Occipital lobe (tissue), 2 donors: ENCODE measurements around a stretch of chr12.

DNA sequence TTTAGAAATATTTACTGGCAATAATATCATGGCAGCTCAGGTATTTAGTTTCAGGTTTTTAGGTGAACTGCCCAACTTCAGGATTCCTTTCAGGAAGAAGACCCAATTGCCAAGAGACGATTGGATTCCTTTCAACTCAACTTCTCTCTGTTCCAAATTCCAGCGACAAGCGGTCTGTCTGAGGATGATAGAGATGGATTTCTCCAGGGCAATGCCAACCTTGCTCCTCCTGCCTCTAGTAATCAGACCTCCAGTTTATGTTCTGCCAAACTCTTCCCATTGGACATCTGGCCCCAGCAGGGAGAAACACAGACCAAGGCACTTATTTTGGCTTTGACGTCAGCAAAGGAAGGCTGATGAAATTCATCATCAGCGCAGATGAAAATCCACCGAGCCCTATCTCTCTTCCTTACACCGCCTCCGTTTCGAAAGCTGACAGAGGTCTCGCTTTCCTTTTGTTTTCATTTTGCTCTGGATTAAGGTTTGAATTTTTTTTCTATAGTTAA, 35.6 kb upstream of the MED13L start:
- RAMPAGE, long total RNA, result no peak

GRCh38 chr12:116319710-116320597, 42.5 kb upstream of the MED13L start:
- RAMPAGE, long total RNA, result no peak

GRCh38 chr12:116366231-116366894, 88.9 kb upstream of the MED13L start:
- RAMPAGE, long total RNA, result no peak

- RAMPAGE, long total RNA, result no peak
Measured at GRCh38 chr12:116426173-116426871, 132.9 kb upstream of the MAP1LC3B2 start.

DNA sequence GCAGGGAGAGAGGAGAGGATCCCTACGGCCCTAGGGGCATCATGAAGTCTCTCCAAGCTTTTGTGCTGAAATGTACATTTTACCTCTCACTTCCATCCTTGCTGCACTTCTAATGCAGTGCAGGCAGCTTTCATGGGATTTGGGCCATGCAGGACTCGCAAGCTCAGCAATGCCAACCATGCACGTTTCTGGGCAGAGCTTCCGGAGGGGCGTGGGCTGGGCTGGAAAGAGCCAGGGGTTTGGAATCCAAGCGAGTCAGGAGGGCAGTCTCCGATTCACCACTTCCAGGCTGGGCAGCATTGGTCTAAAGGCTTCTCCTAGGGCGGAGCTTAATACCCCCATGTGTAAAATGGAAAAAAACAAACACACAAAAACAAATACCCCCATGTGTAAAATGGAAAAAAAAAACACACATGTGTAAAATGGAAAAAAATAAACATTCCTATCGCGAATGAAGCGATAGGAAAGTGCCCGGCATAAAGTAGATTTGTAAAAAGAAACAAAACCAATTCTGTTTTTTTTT, 124.4 kb upstream of the MAP1LC3B2 start:
- RAMPAGE, long total RNA, result no peak

DNA sequence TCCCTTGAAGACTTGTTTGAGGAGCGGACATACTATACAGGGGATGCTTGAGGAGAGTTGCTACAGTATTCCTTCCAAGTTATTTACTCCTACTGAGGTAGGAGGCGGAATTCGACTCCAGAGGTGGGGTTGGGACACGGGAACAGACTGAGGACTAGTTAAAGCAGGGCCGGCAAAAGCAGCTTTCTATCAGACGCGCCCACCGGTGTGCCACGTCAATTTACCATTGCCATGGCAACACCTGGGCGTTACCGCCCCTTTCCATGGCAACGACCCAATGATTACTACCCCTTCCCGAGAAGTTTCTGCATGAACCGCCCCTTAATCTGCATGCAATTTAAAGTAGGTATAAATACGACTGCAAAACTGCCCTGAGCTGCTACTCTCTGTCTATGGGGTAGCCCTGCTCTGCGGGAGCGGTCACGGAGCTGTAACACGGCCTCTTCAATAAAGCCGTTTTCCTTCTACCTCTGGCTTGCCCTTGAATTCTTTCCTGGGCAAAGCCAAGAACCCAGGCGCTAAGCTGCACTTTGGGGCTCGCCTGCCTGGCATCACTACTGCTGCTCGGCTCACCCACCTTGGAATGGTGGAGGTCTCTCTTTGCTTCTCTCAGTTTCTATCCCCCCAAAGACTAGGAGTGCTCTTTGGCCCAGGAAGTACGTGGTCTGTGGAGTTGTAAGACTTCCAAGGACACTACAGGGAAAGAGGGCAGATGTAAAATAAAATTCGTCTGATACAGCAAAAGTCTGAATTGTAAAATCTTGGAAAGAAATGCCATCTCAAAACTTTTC, 52.8 kb upstream of the MAP1LC3B2 start:
- RAMPAGE, long total RNA, result no peak

DNA sequence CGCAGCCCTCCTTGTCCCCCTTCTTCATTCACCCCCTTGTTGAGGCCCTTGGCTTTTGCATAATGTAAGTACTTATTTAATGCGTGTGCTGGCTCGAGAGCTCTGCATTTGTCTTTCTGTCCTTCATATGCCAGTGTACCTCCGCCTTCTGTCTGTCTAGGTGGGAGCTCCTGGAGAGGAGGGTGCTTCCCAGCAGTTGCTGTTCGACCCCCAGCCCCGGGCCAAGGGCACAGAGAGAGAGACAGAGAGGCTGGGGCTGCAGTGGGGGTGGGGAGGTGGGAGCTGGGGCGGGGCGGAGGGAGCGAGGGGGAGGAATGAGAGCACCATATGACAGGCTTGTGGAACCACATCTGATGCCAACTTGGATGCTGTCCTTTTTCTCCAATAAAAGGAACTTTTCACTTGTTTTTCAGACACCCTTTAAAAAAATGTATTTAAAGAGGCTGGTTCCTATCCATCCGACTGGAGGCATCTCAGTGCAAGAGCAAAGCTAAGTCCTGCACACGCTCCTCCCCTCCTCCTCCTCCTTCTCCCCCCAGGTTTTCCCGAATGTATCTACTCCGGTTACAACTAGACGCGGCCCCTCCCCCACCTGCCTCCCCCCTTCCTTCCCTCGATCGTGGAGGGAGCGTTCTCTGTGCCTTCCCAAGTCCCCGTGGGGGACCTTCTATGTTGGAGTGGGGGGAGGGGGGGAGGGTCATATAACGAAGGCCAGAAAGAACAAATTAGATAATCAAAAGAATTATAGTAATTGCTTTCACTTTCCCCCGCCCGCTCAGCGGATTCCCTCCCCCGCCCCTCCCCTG, 25.4 kb upstream of the MAP1LC3B2 start:
- RAMPAGE, long total RNA, result no peak

- RAMPAGE, long total RNA, result no peak
Measured at GRCh38 chr12:116535115-116535825, 23.9 kb upstream of the MAP1LC3B2 start.

GRCh38 chr12:116537274-116537798, 21.8 kb upstream of the MAP1LC3B2 start:
- RAMPAGE, long total RNA, result no peak

GRCh38 chr12:116736061-116736772, 1.7 kb downstream of the SPRING1 start:
- RAMPAGE, long total RNA, result no peak

GRCh38 chr12:117093489-117093942, 5.7 kb downstream of the TESC start:
- RAMPAGE, long total RNA, result no peak

- RAMPAGE, long total RNA, result no peak
Measured at GRCh38 chr12:118015960-118016420, 513 bp upstream of the RFC5 start.

- RAMPAGE, long total RNA, result no peak
Measured at GRCh38 chr12:118034703-118035883, 18.6 kb downstream of the RFC5 start.

- RAMPAGE, long total RNA, result no peak
Measured at GRCh38 chr12:118060194-118060680, 742 bp downstream of the WSB2 start.

- RAMPAGE, long total RNA, result start-site peak on the minus strand at chr12:118189925-118190164, 615 and 438 reads in 2 replicates
Measured at GRCh38 chr12:118189546-118190250, 53.8 kb downstream of the PEBP1 start.

DNA sequence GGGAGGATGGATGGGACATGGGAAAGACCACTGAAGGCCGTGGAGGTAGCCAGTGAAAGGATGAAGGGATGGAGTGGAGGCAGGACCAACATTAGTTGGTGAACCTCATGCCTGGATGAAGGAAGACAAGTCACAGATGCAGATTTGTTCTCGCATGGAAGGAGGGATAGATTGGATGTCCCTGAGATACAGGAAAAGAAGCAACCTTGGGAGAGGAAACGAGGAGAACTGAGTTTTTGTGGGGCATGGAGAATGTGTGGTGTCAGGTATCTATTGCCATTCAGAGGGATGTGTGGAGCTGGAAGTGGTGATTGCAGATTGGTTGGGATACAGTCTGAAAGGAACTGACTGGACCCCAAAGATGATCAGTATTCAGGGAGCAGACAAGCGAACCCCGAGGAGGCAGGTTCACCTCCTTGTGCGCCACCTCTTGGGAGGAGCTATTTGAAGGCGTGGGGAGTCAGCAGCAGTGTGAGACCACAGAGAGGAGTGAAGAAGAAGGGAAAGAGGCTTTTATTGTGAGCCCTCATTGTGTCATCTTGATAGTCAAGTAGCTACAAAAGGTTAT, 23.3 kb downstream of the SUDS3 start:
- RAMPAGE, long total RNA, result no peak

- RAMPAGE, long total RNA, result no peak
Measured at GRCh38 chr12:119179234-119179936, 654 bp downstream of the HSPB8 start.

DNA sequence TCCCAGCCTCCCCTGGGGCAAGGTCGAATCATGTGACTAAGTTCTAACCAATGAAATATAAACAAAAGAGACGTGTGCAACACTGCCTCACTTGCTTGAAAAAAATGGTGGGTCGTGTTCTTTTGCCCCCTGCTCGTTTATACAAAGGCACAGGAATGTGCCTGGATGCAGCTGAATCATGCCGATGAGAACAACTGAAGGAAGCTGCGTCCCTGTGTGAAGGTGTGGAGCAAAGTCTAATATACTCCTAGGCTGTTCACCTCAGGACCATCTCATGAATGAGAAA, 51.2 kb downstream of the HSPB8 start:
- RAMPAGE, long total RNA, result no peak

GRCh38 chr12:119615824-119616480, 22.4 kb downstream of the TMEM233 start:
- RAMPAGE, long total RNA, result no peak

DNA sequence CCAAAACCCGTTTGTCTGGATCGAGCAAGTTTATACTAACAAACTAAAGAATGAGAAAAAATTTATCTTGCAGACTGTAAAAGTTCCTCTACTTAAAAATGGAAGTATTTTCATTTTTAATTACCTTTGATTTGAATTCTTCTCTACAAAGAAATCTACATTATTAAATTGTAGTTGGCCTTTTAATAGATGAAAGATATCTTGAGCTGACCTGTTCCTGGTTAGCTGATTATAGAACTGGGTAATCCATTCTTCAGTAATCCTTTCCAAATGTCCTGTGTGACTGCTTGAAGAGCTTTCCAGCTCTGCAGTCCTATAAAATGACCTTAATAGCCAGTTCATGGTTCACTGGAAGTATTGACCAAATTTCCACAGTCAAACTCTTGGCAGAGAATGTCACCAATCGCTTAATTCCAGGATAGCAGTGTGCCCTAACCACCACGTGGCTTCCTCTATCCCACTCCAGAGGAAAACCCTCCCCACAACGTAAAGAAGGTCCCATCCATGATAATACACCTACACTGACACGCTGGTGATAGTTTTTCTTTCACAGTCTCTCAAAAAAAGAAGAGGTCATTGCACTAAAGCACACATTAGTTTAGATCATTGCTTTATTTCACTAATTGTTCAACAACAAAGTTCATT, 17.4 kb downstream of the PRKAB1 start:
- RAMPAGE, long total RNA, result no peak